ENCODE results near the gene GJA1.

DNA sequence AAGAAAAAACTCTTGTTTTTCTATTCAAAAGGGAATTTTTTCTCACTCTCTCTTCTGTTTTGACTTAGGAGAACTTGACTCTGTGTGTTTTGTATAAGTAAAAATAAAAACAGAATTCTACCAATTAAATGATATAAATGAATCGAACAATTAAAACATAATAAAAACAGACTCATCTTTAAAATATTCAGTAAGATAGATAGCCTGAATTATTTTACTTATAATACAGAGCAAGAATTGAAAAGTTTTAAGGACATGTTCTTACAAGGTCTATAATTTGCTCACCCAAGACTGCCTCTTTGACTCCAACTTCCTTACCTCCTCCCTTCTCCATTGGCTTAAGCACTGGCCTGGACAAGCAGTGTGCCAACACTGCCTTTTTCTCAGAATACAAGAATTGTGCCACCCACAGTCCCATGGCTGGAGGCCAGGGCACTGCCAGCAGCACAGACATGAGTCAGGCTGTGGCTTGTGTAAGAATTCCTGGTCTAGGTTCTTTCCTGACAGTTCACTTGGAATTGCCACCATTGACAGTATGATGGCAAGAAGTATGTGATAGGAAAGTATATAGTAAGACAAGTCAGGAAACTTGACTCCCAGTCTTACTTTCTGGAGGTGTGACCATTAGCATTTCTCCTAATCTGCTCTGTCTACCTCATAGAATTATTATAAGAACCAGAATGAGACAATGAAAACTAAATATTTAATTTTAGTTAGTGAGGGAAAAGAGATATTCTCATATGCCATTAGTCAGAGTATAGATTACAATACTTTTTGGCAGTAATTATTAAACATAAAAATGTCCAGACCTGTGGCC lies 202.8 kb upstream of the MARCKS start:
- RRBS, result no CpG with 5 or more reads among the region's 1 CpG

GRCh38 chr6:113906657-113906995 lies 49.5 kb downstream of the MARCKS start:
- RRBS, result no CpG with 5 or more reads among the region's 2 CpGs

- RRBS, result no CpG with 5 or more reads among the region's 1 CpG
Observed at GRCh38 chr6:115347020-115347219, 713.8 kb downstream of the FRK start.

- RRBS, result no CpG with 5 or more reads among the region's 3 CpGs
Observed at GRCh38 chr6:116048907-116049675, 11.6 kb downstream of the FRK start.

DNA sequence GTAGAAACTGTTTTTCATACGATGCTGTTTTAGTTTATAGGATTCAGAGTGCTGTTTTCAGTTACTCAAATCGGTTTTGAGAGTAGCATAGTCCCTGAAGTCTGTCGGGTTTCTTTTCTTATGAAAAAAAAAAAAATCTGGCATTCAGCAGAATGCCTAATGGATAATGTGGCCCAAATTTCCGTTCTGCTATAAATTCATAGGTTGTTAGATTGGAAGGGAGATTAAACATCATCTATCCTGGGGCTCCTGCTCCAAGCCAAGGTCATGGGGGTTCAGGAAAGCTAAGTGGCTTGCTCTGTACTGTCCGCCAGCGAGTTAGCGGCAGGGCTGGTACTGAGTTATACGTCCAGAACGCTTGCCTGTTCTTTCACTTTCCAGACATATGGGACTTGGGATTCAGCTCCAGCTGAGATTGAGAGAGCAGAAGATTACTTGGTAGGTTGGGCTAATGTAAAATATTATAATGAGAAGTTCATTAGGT lies 779 bp downstream of the RWDD1 start:
- RRBS, result no CpG with 5 or more reads among the region's 9 CpGs

DNA sequence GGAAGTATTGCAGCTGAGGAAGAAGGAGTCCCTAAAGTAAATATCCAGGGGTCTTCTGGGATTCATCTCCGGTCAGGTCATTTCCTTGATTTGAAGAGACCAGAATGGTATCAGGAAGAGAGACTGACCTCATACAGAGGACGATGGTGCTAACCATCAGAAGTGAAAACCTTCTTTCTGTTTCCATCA lies 52.6 kb downstream of the DCBLD1 start:
- RRBS, result no CpG with 5 or more reads among the region's 2 CpGs

DNA sequence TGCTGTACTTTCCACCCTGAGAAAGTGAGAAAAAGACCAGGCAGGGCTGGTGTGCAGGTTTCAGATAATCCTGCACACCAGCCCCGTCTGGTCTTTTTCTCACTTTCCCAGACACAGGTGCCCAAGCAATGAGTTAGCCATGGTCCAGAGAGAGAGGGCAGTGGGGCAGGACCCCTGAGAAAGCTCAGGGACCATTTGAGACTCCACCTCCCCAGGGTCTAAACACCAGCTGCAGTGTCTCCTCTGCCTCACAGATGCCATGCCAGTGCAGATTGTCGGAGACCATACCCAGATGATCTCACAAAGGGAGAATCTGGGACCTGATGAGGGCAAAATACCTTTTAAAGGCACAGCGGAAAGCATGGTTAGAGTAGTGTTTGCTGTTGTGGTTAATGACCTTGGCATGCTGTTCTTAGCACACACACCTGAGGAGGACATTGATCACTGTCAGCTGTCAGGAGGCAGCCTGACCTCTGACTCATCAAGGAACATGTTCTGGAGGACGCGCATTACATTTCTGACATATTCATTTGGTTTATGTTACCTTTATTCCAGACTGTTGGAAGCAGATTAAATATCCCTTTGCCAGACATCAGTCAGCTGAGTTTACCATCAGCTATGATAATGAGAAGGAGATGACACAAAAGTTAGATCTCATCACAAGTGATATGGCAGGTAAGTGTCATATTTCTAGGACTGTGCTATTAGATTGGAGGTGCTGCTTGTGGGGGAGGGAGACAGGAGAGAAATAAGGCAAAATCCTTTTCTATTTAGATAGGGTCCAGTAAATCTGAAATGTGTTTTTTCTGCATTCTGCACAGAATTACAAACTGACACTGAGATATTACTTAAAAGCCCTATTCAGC lies 57.2 kb downstream of the GOPC start:
- RRBS, result no CpG with 5 or more reads among the region's 5 CpGs

DNA sequence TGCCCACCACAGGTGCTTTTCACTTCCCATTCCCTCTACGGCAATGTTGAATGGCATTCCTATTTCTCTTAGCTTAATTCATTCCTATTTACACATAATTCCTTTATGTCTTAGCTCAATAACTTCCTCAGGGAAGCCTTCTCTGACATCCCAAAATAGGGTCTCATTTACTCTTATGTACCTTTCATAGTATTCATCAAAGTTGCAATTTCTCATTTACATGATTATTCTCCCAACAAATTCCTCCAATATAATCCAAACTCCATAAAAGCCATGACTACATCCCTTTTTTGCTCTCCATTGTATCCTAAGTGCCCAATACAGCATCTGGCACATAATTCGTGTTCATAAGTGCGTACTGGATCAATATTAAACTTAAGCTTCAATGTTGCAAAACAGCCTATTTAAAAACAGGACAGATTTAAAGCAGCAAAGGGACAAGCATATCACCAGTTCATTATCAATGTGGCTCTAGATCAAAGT lies 8.0 kb downstream of the GOPC start:
- RRBS, result no CpG with 5 or more reads among the region's 3 CpGs

DNA sequence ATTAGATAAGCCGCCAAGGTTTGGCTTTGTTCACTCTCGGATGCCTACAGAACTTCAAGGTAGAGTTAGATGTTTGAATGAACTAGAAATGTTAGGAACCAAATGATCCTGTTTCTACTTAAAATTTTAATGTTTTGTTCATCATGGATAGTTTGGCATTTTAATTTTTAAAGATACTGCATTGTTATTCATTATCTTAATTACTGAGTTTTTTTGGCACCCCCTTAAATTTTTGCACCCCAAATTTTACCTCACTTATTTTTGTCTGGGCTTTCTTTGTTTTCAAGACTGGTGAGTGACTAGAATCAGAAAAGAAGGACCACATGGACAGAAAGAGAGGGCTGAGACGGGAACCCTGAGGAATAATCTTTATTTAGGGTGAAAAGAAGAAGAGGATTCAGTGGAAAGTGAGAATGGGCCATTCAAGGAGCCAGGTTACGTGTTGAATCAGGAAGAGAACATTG lies 13.4 kb downstream of the NUS1 start:
- RRBS, result no CpG with 5 or more reads among the region's 4 CpGs

DNA sequence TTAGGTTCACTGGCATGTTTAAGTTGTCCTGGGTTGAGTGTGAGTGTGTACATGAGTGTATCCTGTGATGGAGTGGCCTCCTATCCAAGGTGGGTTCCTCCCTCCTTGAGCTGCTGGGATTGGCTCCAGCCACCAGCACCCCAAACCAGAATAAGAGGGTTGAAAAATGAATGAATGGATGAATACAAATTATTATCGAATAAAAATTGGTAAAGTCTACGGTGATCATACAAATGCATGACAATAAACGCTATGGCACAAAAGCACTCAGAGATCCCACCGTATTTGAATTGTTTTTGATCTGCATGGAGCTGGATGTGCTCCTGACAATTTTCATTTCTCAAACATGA lies 9.4 kb downstream of the PLN start:
- RRBS, result no CpG with 5 or more reads among the region's 4 CpGs

GRCh38 chr6:118573876-118574763 lies 26.0 kb downstream of the PLN start:
- RRBS, result no CpG with 5 or more reads among the region's 11 CpGs

GRCh38 chr6:118893046-118893272 lies 993 bp upstream of the ASF1A start:
- RRBS, result no CpG with 5 or more reads among the region's 4 CpGs

- RRBS, result 1% methylated on average over 32 of the region's 65 CpGs
Observed at GRCh38 chr6:118894838-118895465, 1.0 kb downstream of the ASF1A start.

DNA sequence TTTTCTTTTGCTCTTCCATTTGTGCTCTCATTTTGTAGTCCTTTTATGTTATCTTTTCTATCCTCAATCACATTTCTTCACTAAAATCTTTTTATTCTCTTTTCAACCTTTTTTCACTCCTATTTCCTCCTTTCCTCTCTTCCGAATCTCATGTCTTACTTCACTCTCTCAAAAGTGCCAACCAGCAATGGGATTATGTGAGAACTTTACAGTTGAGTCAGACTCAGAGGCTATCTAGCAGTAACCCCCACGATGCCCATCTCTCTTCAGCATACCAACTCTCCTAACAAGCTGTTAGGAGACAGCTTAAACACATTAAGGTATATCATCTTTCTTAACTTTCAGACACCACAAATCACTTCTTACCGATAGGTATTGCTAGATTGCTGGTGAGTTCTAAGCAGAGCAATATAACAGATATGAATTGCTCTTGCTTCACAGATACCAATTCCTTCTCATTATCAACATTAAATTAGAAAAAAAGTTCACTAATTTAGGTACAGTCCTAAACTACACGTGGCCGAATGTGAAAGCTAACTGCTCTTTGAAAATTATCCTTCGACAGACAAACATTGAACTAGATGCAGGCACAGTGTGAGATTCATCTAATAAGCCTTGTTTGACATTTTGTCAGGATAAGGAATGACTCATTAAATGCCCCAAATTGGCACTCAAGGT lies 1.3 kb downstream of the FAM184A start:
- RRBS, result no CpG with 5 or more reads among the region's 6 CpGs

DNA sequence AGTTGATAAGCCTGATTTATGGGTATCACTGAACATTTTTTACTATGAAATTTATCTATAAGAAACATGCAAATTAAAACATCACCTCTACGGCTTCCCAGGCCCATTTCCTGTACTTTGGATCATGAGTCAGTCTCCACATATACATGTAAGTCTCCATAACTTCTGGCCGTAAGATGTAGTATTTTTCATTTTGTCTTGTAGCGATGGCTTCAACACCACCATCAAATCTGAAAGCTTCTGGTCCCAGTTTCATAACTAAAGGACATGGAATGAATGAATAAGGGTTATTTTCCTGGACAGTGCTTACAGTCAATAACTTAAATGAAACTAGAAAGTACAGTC lies 109.8 kb upstream of the FAM184A start:
- RRBS, result no CpG with 5 or more reads among the region's 3 CpGs

- RRBS, result no CpG with 5 or more reads among the region's 14 CpGs
Observed at GRCh38 chr6:119189516-119190070, 111.1 kb upstream of the FAM184A start.

GRCh38 chr6:119261341-119261766 lies 88.2 kb downstream of the MAN1A1 start:
- RRBS, result no CpG with 5 or more reads among the region's 1 CpG

GRCh38 chr6:119330494-119331304 lies 18.9 kb downstream of the MAN1A1 start:
- RRBS, result no CpG with 5 or more reads among the region's 6 CpGs

GRCh38 chr6:119334740-119335443 lies 14.7 kb downstream of the MAN1A1 start:
- RRBS, result no CpG with 5 or more reads among the region's 2 CpGs

GRCh38 chr6:121435392-121436026 lies at the start of gene GJA1:
Gene GJA1 (plus strand): TSS chr6:121435646.
- RRBS, result no CpG with 5 or more reads among the region's 6 CpGs